ENCODE results near the genes UNC5B and SLC29A3.

DNA sequence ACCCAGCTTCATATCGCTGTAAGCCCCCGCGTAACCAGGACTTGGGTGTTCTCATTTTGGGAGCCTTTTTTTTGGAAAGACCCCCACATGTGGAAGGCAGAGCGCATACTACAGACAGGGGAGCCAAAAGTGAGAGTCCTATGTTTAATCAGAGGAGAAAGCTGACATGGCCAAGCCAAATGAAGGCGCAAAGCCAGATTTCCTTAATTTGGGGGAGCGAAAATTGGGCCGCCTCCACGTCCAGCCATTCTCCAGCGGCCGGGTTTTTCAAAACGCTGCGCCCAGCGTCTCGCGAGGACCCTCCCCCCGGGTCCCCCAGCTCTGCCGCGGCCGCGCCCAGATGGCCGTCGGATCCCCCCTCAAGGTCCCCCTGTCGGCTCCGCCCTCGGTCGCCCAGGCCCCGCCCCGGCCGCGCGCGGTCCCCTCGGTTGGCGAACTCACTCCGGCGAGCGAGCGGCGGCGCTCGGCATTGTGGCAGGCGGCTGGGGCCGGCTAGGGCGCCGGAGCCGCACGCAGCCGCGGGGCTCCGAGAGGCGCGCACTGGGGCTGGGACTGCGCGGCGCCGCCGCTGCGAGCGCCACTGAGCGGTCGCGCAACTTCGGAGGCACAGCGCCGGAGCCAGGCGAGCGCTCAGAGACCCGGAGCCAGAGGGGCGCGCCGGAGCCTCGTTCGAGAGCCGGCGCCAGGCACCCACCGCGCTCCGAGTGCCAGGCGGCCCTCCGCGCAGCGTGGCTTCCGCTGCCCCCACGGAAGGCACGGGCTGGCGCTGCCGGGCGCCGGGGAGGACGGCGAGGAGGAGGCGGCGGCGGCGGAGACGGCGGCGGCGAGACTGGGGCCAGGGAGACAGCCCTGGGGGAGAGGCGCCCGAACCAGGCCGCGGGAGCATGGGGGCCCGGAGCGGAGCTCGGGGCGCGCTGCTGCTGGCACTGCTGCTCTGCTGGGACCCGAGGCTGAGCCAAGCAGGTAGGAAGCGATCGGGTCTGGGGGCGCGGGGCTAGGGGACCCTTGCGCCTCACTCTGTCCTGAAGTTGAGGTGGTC, at the start of gene UNC5B:
Gene UNC5B (plus strand): TSS at position 469 of the 1,039 bp plus-strand sequence.
- RRBS: under 1% methylated on average over 38 of the region's 114 CpGs

DNA sequence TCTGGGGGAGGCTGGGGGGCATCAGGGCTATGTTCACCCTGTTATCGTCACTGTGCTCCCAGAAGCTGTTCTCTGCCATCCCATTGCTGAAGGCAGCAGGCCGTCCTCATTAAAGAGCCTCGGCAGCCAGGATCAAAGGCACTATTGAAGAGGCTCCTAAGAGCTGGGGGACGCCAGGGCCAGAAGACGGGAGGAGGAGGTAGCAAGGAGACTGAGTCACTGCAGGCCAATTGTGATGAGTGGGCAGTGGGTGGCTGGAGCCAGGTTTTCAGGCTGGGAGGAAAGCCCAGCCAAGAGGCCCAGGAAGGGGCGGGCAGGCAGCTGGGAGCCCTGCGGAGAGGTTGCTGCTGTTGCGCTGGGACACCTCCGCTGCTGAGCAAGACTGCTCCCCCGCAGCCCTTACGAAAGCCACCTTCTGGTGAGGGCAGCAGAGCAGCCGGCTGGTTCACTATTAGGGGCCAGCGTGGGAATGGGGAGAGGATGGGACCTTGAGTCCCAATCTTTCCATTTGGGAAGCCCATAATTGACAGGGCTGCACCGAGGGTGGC, 48.3 kb downstream of the UNC5B start:
- RRBS: no CpG with 5 or more reads among the region's 14 CpGs

GRCh38 chr10:71265881-71266940, 52.8 kb upstream of the SLC29A3 start:
- RRBS: no CpG with 5 or more reads among the region's 21 CpGs

DNA sequence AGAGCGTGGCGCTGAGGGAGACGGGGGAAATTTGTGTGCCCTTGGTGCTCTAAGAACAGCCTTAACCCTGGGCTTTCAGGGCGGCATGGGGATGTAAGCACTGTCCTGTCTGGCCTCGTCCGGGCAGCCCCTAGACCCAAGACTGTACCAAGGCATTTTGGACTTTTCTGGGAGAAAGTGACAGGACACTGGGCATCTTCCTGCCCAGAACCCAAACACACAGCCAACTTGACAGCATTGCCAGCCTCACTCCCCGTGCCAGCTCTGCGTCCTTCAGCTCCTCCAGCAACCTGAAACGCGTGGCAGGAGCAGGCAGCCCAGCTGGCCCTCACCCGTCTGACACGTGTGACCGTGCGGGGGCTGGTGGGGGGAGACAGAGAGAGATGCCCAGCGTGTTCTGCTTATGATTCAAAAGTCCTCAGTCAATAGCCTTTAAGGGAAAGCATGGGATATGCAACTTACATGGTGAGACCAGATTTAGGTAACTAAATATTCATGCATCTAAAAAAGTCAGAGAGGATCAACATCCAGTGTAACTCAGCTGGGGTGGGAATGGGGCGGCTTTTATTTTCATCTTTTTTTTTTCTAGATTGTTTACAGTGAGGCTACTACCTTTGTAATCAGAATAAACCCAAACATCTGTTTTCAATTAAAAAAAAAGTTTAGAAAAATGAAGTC, 50.3 kb upstream of the SLC29A3 start:
- RRBS: no CpG with 5 or more reads among the region's 16 CpGs

DNA sequence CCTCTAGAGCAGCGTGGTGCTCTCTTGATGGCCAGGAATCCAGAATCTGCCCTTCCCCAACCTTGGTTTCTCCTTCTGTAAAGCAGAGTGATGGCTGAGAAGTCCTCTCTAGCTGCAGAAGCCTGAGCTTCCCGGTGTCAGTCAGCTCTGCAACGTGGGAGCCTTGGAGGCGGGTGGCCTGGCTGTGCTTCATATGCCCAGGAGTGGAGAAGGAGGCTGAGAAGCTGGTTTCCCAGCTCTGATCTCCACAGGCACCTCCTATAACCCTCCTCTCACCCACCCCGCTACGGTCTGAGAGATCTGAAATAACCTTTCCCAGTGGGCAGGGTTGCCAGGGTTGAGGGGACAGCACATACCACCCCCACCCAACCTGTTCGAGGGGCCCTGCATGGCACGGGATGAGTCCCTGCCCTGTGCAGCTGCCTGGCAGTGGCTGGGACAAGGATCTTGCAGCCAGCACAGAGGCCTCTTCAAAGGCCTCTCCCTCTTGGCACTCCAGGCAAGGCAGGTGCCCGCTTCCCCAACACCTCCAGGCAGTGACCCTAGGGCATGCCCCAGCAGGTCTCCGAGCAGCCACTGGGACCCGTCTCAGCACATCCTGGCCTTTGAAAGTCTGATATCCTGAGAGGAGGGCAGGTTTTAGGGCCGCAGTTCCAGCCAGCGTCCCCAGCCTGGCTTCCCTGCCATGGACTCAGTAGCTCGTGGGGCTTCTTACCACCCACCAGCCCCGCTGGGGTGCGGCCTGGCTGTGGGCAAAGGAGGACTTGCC, 18.3 kb upstream of the SLC29A3 start:
- RRBS: no CpG with 5 or more reads among the region's 16 CpGs

- RRBS: no CpG with 5 or more reads among the region's 15 CpGs
These were observed 5.8 kb upstream of the SLC29A3 start for GRCh38 chr10:71313153-71313780.

DNA sequence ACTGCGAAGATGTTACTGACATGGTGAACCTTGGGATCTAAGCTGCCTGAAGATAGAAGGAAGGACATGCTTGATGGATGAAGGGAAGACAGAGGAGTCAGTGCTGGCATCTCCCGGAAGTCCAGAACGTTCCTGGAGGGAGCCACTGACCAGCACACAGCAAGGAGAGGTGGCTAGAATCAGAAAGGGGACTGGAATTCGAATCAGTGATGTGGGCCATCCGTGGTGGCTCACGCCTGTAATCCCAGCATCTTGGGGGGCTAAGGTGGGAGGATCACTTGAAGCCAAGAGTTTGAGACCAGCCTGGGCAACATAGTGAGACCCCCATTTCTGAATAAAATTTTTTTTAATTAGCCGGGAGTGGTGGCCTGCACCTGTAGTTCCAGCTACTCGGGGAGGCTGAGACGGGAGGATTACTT, 5.3 kb upstream of the SLC29A3 start:
- RRBS: no CpG with 5 or more reads among the region's 9 CpGs

DNA sequence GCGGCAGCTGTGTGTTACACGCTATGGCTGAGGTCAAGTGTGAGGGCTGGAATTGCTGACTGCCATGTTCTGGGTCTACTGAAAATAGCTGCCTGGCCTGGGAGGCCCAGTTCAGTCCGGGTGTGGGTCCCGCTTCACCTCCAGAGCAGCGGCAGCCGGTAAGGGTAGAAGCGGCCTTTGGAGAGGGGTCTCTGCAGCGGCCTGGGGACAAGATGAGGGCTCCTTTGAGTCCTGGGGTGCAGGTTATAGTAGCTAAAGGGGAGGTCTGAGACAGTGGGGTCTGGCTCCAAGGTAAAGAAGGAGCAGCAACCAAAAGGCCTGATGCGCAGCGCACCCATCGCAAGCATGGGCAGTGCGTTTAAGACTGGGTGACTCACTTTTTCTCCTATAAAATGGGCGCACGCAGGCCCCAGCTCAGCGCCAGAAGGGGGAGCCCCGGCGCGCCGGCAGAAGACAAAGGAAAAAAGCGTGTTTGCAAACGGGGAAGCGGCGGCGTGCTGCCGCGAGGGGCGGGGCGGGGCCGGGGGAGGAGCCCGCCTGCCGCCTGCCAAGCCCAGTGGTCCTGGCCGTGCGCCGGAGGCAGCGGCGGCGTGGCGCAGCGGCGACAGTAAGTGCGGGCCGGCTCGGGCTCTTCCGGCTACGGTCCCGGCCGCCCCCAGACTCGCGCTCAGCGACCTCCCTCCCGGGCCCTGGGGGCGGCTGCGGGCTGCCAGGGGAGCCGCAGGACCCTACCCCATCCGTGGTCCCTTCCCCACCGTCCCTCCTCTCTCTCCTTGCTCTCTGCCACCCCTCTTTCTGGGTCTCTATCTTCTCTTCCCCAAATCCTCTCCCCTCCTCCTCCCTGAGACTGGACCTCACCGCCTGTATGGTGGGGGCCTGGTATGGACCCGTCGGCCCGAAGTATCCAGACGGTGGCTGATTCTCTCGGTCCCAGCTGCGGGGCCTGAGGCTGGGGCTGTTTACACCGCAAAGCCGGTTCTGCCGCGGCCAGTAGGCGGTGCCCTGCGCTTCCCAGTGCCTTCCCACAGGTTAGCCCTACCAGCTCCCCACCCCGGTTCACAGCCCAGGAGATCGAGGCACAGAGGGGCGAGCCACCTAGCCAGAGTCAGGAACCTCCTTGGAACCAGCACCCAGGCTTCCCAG, at the start of gene SLC29A3:
Gene SLC29A3 (plus strand): TSS at position 556 of the 1,143 bp plus-strand sequence.
- RRBS: under 1% methylated on average over 34 of the region's 72 CpGs

DNA sequence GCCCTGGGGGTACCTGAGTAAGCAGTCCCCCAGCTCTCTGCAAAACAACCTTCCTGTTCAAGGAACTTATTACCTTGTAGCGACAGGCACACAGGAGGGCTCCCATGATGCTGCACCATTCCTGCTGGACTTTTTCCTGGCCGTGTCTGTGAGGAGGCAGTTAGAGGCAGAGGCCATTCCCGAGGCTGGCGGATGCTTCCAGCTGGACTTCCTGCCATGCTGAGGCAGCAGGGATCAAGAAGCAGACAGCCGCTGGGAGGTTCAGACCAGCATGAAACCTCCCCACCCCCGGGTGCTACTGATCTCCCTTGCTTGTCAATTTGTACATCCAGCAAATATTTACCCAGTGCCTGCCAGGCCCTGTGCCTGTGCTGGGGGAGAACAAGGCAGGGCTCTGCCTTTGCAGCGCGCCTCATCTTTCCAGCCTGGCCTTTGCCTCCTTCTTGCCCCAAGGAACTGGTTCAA, 28.8 kb downstream of the SLC29A3 start:
- RRBS: no CpG with 5 or more reads among the region's 8 CpGs

DNA sequence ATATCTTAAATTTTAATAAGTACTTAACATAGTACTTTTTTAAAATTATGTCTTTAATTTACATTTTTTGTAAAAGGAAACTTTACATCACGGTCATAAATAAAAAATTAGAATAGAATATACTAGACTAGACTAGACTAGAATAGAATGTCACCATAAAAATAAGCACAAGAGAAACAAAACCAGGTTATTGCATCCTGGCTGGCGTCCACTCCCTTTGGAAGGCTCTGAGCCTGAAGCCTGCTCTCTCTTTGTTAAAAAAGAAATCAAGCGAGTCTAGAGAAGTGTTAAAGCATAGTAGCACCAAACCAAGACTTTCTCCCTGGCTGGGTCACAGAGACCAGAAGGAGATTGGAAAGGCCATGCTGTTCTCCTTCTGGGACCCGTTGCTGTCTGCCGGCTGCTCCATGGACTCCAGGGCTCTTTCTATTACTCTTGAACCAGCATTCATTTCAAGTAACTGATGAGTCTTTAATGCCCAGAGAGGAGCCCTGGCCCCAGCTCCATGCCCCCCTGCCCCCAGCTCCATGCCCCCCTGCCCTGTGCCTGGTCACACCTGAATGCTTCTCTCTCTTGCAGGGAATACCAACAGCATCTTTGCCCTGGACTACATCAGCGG, 104.5 kb downstream of the C10orf105 start:
- RRBS: no CpG with 5 or more reads among the region's 6 CpGs

- RRBS: no CpG with 5 or more reads among the region's 11 CpGs
These were observed 96.1 kb downstream of the C10orf105 start for GRCh38 chr10:71623347-71624023.

DNA sequence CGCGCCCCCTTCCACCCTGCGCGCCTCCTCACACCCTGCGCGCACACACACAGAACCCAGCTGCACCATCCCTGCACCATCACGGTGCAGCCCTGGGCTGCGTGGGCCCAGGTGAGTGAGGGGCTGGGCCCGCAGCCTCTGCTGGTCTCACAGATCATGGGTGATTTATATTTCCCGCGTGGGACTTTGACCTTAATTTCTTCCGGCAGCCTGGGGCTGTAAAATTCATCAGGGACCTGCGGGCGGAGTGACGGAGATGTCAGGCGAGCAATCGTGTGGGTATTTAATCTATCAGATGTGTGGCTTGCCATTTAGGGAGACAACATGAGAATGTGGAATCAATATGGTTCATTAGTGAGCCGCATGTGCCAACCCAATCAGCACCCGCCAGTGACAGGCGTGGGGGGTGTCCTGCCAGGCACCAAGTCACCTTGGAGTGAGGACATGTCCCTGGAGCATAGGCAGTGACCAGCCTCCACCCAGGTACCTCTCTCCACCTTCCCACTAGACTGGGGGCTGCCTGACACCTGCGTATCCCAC, 57.6 kb downstream of the C10orf105 start:
- RRBS: no CpG with 5 or more reads among the region's 21 CpGs

DNA sequence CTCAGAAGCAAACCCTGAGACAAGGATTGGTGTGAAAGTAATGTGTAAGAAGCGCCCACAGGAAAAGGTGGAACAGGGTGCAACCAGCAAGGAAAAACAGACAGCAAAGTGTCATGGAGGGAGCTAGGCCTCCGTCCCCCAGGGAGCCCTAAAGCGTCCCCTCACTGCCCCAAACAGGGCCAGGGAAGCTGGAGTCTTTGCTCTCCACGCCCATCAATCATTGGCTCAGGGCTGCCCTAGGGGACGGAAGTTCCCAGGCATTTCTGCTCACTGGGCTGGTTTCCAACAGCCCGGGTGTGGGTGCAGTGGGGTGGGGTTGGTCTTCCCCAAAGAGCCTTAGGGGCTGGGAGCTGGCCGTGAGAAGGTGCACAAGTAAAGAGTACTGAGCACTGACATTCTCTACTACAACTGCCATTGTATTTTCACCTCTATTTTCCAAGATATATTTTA, 9.7 kb upstream of the C10orf105 start:
- RRBS: no CpG with 5 or more reads among the region's 7 CpGs

DNA sequence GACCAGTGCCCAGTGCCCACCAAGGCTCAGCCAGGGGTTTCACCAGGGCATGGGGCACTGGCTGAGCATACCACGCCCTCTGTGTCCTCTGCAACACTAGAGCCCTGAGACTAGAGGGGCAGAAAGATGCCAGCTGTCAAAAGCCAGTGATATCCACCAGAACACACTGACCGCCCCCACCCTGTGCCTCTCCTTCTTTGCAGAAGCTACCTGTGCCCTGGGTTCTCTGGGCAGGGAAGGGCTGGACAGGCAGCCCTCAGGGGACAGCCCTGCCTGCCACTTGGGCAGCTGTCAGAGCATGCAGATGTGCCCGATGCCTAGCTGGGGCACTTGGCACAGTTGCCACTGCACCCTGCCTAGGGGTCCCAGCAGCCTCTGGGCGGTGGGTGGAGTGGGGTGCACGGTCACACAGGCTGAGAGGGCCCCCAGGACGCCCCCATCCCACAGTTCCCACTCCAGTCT, 442 bp downstream of the VSIR start:
- RRBS: no CpG with 5 or more reads among the region's 6 CpGs

DNA sequence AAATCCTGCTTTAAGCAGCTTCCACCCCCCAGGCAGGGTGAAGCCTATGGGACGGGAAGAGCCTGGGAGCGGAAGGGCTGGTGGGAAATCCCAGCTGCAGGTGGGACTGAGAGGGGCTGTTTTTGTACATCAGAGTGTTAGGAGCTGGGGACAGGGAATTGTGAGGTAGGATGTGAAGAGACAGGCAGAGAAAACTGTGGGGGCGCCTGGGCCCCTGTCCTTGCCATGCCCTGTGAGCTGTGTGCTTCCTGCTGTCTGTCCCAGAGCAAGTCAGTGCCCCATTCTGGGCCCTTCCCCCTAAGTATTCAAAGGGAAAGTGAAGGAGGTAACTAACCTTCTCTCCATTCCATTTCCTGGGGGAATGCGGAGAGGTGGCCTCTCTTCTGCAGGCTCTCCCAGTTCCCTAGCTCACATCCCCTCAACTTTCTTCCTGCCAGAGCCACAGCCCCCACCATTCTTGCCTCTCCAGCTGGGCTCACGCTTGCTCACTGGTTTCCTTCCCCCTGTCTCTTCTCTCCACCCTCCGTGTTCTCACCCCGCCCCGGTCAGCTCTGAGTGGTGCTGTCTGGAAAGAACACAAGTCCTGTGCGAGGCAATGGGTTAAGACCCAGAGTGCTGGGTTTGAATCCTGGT, 9.6 kb upstream of the VSIR start:
- RRBS: no CpG with 5 or more reads among the region's 9 CpGs

- RRBS: no CpG with 5 or more reads among the region's 12 CpGs
These were observed 16.9 kb downstream of the PSAP start for GRCh38 chr10:71834231-71834569.

DNA sequence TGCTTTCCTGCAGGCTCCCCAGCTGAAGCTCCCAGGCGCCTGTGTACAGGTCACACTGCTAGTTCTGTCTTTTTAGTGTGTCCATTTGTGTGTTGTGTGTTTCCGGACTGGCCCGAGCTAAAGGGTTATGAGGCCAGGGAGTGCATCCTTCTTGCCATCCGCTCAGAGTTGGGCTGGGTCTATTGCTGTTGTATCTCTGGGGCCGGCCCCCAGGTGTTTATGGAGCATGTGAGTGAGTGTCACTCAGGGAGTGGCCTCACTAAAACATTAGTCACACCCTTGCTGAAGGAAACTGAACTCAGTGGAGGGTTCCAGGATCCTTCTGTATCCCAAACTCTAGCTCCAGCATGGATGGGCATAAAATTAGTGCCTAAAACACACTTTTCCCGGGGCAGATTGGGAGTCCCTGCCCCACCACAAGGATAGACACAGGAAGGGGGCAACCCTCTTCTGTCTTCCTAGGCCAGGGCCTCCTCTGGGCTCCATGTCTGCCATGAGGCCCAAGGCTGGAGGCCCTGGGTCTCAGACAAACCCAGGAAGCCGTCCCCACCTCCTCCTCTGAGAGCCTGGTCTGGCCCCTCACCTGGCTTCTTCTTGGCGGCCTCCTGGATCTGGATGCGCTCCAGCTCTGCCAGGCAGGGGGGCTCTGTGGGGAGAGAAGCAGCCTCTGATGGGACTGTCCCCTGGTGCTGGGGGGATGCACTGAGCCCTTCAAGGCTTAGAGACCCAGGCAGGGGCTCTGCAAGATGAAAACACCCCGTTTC, 24.6 kb downstream of the SPOCK2 start:
- RRBS: 83% methylated on average over 1 of the region's 10 CpGs

DNA sequence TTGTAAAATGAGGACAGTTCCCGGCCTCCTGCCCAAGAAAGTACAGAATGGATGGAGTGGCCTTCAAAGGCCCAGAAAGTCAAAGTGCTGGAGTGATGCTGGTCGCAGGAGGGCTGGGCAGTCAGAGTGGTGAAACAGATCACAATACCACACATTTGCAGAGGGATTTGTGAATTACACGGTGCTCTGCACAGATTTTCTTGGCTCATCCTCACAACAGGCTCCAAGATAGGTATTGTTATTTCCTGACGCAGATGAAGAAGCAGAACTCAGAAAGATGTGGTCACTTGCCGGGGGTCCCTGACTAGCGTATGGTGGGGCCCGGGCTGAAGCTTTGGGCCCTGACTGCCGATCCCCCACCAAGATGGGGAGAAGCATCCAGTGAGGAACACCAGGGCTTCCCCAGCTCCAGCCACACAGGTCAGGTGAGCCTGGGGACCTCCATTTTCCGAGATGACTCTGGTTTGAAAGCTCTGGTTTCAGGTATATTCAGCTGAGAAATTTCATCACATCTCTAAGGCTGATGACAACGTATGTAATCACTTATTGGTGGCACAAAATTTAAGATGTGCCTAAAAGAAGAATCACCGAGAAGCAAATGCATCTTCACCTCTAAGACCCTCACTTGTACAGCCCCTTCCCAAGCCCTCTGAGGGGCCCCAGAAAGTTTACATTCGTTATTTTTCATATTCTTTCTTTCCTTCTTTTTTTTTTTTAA, 22.6 kb downstream of the SPOCK2 start:
- RRBS: 100% methylated on average over 1 of the region's 12 CpGs

GRCh38 chr10:72069077-72069407, 19.3 kb downstream of the SPOCK2 start:
- RRBS: 47% methylated on average over 1 of the region's 5 CpGs

- RRBS: no CpG with 5 or more reads among the region's 7 CpGs
These were observed 11.4 kb downstream of the SPOCK2 start for GRCh38 chr10:72076878-72077422.

Data from SK-N-MC (cell line).